ENCODE measurements around the gene ZWILCH.

GRCh38 chr15:65128896-65129401, 4.7 kb downstream of the PDCD7 start:
- PRO-cap = no peak

DNA sequence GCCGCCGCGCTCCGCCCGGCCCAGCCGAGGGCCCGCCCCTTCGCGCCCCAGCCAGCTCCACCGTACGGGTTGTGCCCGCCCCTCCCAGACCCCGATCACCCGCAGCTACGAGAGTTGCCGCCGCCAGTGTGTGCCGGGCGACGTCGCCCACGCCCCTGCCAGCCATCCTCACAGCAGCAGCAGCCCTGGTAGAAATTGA, 217 bp upstream of the PARP16 start:
- PRO-cap = no peak

GRCh38 chr15:65378441-65378949, 693 bp upstream of the IGDCC3 start:
- PRO-cap = unidirectional peak, minus-strand start at chr15:65378598

- PRO-cap = no peak
Measured at GRCh38 chr15:65512063-65513376, 5.0 kb downstream of the DPP8 start.

GRCh38 chr15:65534272-65534819, 4.1 kb downstream of the HACD3 start:
- PRO-cap = no peak

- PRO-cap = no peak
Measured at GRCh38 chr15:65642680-65643282, 21.0 kb downstream of the SLC24A1 start.

GRCh38 chr15:65789124-65789601, 2.9 kb downstream of the DENND4A start:
- PRO-cap = no peak

DNA sequence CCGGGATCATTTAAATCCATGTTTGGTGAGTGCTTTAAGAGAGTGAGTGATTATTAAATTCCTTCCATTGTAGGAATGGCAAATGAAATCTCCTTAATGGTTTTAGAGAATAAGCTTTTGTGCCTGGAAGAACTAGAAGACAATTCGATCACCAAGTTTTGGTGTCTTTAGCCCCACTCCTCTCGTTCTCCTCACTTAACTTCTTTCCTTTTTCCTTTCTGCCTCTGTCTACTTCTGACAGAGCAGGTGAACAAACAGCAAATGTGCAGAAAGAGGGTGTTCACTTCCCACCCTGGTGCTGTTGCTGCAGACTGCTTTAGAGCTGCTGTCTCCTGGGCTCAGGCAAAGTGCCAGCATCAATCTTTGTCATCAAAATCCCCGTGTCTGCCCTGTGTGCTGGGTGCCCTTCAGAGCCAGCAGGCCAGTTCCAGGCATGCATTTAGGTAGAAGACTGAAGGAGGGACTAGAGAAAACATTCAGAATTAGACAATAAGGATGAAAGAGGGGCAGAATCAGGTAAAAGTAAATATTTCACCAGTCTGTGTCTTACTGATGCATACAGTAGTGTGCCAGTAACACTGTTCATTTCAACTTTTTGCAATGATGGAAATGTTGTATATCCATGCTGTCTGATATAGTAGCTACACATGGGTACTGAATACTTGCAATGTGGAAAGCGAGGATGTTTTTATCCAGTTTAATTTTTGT, 35.4 kb upstream of the RAB11A start:
- PRO-cap = no peak

- PRO-cap = unidirectional peak, minus-strand start at chr15:65870298
Measured at GRCh38 chr15:65870120-65870874, 1.0 kb downstream of the RAB11A start.

- PRO-cap = no peak
Measured at GRCh38 chr15:66172131-66172769, 81.3 kb downstream of the MEGF11 start.

GRCh38 chr15:66355876-66356518, 488 bp downstream of the TIPIN start:
- PRO-cap = no peak

DNA sequence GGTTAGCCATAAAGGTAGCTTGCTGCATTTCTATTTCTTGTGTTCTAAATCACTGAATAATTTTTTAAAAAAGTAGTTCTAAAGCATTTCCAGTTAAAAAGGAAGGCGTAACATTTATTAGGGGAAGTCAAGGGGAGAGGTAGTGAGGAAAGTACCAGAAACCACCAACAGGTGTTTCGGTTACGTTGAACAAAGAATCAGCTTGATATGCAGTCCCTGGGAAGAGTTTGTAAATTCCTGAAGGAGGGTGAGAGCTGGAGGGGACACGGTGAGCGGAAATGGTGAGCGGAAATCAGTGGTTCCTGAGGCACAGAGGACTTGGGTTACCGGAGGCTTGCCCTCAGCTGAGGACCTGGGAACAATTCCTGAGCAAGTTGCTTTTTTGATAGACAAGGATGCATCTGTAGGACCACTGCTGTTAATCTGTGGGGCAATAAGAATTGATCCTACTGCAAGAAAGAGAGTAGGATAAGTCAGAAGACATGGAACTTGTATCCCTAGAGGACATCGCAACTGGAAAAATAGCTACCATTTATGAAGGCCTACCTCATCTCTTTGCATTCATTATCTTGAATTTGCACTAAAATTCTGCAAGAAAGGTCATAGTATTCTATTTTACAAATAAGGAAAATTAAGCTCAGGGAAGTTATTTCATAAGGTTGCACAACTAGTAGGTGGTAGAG, 17.9 kb downstream of the MAP2K1 start:
- PRO-cap = no peak

DNA sequence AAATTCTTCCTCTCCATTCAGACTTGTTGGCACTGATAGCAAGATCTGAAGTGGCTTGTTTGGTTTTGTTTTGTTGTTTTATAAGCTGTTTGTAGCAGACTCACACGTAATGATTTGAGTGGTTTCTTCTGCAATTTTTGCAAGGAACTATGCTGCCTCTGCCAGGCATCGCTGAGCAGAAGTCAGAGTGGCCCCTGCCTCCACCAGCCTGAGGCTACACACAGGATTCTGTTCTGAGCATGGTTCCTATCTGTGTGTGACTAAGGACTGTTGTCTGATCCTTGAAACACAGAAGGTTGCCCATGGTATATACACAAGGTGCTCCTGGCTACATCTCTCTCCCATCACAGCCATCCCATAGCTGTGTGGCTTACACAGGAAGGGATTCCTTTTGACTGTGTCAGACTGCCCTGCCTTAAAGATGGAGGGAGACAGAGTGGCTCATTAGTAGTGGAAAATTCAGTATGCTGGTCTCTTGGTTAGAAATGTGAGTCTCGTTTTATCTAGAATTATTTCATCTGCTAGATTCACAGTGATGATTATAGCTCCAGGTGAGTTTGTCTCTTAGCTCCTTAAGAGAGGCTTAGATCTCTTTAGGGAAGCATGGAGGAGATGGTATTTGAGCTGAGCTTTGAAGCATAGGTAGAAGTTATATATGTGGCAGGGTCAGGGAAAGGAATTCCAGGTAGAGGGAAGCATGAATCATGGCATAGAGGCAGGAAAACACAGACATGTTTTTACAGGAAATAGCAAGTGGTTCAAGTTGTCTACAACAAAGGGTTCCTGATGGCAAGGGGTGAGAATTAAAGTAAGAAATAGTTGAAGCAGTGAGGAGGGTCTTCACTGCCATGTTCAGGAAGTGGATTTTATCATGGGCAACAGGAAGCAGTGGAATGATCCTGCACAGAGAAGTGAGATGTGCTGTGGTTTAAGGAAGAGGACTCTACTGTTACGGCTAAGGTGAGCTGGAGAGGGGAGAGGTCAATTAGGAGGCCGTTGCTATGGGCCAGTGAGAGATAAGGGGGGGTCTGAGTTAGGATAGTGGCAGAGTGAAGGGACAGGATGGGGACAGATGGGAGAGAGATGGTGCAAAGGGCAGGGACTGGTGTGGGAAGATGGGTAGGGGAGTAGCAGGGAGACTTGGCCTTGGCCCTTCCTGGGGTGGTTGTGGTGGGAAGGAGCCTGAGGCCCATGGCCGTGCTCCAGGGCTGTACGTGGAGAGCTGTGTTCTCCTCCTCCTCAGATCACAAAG, 37.4 kb downstream of the SNAPC5 start:
- PRO-cap = no peak

DNA sequence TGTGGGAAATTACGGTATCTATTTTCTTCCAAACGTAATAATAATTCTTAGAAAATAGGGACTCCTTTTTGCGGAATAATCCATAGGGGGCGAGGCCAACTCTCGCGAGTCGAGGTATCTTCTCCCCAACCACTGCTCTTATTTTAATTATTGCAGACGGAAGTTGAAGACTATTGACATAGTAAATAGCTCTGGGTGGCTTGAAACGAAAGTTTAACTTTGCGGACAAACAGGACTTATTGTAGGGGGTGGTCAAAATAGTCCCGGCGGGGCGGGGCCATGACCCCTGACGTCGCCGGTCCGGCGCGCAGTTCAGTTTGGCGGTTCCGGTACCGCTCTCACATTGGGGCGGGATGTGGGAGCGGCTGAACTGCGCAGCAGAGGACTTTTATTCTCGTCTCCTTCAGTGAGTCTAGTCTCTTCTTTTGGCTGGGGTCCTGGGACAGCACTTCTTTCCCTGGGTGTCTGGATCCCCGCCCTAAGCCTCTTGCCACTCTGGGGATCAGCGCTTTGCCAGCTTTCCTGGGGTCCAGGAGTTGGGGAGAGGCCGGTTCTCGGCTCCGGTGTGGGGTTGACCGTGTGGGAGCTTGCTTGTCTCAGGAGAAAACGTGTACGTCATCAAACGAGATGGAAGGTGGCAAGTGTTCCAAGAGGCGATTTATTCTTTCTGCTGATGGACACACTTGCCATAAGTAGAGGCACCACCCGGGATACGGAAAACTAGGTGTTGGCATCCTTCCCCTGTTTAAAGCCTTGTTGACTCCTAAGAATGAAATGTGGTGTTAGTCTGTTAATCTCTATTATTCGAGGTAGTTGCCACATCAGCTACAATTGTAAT, at the start of gene ZWILCH:
TSS of gene ZWILCH (plus strand) at position 341 of the 838 bp plus-strand sequence.
- PRO-cap = bidirectional peak, plus-strand start at position 341 of the sequence, minus-strand start outside the sequence; bidirectional peak, plus-strand start at position 415 of the sequence, minus-strand start at position 489 of the sequence; bidirectional peak, plus-strand start at position 661 of the sequence, minus-strand start at position 610 of the sequence

DNA sequence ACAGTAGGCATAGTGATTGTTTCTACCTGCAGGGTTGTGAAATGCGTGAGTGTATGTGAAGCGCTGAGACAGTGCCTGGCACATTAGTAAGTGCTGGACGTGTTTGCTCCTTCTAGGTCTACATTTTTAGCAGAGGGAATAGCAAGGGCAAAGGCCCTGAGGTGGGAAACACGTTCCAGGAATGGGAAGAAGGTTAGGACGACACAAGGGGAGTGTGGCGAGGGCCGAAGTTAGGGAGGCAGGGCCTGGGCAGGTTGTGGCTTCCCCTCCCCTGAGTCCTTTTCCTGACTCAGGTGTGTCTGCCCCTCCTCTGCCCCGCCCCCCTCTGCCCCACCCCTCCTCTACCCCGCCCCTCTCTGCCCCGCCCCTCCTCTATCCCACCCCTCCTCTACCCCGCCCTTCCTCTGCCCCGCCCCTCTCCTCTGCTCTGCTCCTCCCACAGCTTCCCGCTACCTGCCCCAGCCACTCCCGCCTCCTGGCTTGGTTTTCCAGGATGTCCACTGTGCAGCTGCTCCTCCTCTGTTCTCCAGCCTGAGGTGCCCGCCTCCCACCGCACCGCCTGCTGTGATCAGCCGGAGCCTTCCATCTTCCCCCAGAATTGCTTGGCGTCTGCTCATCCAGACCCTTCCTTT, 31.1 kb upstream of the SMAD6 start:
- PRO-cap = no peak

GRCh38 chr15:66671441-66672009, 30.5 kb upstream of the SMAD6 start:
- PRO-cap = no peak

DNA sequence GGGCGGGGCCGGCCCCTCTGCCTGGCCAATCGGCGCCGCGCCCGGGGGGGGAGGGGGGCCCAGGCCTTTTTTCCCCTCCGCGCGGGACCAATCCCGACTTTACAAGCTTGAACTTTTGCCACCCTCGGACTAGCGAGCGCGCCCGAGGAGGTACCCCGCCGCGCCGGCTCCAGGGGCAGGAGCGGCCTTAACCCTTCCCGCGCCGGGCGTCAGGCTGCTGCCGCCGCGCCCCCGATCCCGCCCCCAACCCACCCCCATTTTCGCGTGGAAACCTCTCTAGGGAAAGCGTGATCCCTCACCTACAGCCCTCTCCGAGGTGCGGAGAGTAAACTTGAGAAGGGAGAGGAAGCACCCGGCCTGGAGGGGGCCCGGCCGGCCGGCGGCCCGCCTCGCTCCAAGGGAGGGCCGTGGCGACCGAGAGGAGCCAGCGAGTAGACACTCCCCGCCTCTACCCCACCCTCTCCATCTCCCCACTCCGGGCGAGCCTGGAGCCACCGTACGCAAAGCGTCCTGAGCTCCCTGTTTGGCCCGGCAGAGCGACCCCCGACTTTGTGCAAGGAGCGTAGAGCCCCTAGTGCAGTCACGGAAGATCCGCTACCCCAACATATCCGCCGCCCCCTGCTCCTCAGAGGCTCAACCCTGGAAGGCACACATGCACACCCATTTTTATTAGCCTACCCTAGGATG, 765 bp upstream of the SMAD6 start:
- PRO-cap = bidirectional peak, plus-strand start at position 153 of the sequence, minus-strand start outside the sequence; unidirectional peak, minus-strand start at position 576 of the sequence

DNA sequence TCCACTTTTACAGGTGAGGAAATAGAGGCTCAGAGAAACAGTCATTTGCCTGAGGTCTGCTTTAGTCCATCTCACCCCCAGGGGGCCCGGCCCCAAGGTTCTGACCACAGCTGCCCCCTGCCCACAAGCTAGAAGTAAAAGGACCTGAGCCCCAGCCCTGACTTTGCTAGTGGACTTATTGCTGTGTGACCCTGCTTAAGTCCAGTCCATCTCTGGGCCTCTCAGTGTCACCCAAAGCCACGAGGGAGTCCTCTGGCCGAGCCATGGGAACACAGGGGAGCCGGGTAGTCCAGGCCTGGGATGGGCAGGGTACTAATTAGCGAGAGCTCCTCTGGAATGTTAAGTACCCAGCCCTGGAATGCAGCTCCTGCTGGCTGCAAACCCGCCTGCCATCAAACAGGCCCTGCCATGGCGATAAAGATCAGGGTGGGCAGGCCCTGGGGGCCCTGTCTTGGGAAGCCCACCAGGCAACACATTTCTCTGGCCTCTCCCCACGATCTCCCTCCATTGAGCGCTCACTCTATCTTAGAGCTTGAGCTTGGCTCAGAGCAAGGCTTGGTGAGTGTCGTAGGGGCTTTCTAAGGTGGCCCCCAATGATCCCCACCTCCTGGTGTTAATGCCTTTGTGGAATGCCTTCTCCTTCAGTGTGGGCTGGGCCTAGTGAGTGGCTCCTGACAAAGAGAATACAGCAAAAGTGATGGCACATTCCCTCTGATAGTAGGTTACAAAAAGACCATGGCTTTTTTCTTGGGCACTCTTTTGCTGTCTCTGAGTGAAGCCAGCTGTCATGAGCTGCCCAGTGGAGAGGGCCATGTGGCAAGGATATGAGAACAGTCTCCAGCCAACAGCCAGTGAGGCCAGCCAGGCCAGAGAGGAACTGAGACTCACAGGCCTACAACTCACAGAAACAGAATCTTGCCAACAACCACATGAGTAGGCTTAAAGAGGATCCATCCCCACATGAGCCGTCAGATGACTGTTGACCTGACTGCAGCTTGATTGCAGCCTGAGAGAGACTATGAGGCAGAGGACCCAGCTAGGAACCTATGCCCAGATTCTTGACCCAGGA, 133.1 kb downstream of the SMAD6 start:
- PRO-cap = no peak

GRCh38 chr15:66849822-66850490, 147.9 kb downstream of the SMAD6 start:
- PRO-cap = no peak

DNA sequence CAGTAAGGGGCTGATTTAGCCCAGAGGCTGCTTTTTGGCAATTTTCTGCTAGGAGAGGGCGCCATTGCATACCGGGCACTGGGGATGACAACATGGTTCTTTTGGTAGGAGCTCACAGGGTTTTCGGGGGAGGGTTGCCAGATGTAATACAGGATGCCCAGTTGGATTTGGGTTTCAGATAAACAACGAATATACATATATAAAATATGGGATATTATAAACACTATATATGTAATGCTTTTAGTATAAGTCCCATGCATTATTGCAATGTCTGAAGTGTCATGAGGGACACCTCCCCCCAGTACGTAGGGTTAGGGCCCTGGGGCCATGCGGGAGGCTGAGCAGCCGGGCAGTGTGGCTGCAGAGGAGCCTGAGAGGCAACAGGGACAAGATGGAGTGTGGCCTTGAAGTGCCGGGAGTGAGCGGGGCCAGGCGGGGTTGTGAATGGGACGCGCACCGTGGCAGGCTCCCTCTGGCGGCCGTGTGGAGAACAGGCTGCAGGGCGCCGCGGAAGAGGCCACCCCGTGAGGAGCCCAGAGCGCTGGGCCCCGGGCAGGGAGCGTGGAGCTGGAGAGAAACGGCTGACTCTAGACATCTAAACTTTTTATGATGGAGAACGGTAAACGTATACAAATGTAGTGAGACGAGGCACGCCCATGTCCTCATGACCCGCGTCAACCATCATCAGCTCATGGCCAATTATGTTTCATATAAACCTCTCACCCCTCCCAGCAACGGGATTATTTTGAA, 149.0 kb downstream of the SMAD6 start:
- PRO-cap = bidirectional peak, plus-strand start at position 536 of the sequence, minus-strand start at position 400 of the sequence